ENCODE measurements around a stretch of chr5.

DNA sequence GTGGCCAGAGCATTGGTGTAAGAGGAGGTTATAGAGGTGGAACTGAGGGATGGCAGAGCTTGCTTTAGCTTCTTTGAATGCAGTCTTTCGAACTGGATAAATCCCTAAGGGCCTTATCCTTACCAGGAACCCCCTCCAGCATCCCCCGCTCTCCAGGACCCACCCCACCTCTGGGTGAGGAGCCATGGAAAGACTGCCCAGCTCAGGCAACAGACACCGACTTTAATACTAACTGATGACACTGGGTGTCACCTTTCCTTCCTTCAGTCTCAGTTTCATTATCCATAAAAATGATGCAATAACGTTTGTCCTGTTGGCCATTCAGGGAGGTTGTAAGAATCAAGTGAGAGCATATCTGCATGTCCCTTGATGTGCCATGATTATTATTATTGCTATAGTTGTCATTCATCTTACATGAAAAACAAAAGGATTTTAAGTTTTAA, 50.8 kb upstream of the CTNNA1 start:
- PRO-cap: no peak

DNA sequence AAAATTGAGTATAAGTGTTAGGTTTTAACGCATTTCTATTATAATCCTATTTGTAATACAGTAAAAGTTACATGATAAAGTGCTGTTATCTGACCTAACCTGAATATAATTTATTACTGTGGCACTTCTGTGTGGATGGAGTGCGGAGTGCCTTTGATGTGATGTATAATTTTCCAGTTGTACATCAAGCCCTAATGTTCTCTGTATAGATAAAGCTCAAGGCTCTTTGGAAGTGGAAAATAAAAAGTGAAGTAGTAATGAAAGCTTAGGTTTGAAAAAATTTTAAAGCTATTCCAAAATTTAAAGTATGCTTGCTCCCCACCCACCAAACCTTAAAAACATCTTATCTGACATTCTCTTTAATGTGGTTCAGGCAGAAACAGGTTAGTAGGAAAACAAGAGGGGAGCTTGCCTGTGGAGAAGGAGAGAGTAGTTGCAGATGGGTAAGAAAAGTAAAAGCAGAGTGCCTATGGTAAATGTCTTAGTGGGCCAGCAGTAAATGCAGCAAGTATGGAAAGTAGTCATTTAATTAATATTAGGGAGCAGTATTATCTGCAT, 4.1 kb downstream of the MATR3 start:
- PRO-cap: no peak

DNA sequence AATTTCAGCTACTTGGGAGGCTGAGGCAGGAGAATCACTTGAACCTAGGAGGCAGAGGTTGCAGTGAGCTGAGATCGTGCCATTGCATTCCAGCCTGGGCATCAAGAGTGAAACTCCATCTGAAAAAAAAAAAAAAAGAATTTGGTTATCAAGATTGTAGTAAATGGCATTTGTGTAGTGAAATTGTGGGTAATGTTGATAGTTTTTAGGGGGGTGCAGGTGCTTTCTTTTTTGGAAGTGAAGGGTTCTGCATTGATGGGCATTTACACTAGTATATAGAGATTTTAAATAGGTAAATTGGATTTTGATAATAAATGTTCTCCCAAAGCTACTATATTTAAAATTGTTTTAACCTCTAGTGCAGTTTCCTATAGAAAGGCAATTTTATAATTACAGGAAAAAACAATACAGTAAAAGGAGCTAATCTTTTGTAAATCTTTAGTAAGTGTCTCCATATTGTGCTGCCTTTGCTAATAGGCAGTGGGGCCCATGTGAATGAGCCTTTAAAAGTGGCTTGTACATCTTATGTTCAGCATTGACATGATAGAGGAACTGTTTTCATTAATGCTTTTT, 10.9 kb downstream of the MATR3 start:
- PRO-cap: no peak

DNA sequence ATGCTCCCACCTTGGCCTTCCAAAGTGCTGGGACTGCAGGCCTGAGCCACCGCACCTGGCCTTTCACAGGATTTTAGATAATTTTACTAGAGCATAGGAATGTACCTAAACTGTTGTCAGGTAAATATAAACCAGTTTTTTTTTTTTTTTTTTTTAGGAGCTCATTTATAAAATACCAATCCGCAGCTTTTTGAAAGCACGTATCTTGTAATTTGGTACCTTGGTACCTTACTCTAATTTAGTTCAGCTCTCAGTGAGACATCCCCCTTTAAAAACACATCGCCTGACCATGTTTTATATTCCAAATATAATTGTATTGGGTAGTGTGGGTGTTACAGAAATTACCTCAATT, 19.3 kb downstream of the MATR3 start:
- PRO-cap: no peak

DNA sequence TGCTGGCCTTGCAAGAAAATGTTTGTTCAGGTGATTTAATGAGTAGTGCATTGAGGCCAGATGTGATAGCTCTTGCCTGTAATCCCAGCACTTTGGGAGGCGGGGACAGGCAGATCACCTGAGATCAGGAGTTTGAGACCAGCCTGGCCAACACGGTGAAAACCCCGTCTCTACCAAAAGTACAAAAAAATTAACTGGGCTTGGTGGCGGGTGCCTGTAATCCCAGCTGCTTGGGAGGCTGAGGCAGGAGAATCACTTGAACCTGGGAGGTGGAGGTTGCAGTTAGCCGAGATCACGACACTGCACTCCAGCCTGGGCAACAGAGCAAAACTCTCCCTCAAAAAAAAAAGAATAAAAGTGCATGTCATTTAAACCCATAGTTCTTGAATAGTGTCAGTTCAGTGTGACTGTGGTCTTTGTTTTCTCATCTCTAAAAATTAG, 13.0 kb upstream of the PAIP2 start:
- PRO-cap: no peak

GRCh38 chr5:139415348-139415928, 11.5 kb upstream of the SPATA24 start:
- PRO-cap: no peak

GRCh38 chr5:139682747-139683241, 34.6 kb downstream of the CXXC5 start:
- PRO-cap: no peak

DNA sequence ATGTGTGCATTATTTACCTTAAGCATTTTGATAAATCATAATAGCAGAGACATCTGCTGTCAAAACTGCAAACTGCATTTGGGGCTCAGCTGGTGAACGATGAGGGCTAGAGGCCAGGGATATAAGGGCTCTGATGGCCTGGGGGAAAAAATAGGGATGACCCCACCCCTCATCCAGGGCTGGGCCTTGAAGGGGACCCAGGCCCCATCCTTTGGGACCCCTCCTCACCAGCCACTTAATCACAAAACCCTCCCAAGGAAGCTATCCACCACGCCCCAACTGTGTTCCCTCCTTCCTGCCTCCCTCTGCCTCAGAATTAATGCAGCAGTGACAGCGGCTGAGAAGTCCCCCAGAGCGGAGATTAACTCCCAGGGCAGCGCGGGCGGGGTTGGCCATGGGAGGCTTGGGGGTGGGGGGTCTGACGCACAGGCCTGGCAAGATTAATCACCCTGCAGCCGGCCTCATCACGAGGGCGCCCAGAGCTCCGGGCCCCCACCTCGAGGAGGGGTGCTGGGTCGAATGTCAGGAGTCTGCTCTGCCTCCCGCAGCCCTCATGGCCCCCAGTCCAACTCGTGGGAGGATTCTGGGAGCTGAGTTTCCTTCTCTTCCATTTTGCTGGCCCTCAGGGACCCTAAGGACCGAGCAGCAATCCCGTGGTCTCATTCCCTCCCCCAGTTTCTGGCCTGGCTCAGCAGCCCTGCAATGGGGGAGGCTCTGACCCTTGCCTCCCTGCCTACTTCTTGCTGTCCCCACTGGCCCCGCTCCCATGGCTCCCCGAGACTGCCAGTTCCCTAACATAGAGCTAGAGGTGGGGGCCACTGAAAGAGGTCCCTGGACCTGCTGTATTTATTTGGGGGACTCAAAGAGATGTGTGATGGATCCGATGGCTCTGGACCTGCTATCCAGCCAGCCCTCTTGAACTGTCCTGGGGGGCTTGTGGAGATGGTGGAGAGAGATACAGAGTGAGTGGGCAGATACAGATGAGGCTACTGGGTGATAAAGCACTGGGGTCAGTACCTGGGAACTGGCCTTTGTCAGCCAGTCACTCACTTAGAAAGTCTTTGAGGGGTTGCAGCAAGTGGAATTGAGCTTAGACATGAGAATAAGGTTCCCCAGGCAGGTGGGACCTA, 42.4 kb downstream of the CXXC5 start:
- PRO-cap: bidirectional peak, plus-strand start at position 492 of the sequence, minus-strand start at position 318 of the sequence

DNA sequence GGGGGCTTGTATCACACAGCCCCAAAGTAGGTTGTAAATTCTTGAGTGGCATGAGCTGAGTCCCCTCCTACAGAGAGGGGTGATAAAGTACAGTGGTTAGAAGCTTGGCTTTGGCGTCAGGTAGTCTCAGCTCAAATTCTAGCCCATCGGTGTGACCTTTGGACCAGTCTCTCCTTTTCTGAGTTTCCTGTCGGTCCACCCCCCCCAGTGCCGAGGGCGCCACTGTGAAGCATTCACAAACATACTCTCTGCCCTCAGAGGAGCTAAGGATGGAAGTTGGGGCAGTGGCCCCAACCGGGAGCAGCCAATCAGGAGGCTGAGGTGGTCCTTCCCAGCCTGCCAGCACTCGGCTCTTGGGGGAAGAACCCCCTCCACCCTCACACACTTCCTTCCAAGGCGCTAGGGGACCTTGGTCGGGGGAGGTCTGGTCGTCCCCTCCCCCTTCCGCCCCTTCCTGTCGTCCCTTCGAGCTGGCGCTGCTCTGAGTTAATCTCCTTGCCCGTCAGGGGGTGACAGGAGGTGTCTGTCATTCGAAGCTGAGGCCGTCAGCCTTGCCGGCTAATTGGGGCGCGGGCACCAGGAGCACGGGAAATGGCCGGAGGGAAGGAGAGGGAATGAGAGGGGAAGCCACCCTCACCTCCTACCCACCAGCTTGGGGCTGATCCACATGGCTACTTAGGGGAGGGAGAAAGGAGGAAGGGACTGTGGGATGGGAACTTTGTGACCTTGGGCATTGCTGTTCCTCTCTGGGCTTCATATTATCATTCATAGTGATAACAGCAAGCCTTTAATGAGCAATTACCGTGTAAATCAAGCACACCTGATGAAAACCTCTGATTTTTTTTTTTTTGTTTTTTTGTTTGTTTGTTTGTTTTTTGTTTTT, 53.1 kb downstream of the CXXC5 start:
- PRO-cap: no peak

GRCh38 chr5:139745795-139746836, 49.5 kb upstream of the PSD2 start:
- PRO-cap: unidirectional peak, plus-strand start at chr5:139746383

DNA sequence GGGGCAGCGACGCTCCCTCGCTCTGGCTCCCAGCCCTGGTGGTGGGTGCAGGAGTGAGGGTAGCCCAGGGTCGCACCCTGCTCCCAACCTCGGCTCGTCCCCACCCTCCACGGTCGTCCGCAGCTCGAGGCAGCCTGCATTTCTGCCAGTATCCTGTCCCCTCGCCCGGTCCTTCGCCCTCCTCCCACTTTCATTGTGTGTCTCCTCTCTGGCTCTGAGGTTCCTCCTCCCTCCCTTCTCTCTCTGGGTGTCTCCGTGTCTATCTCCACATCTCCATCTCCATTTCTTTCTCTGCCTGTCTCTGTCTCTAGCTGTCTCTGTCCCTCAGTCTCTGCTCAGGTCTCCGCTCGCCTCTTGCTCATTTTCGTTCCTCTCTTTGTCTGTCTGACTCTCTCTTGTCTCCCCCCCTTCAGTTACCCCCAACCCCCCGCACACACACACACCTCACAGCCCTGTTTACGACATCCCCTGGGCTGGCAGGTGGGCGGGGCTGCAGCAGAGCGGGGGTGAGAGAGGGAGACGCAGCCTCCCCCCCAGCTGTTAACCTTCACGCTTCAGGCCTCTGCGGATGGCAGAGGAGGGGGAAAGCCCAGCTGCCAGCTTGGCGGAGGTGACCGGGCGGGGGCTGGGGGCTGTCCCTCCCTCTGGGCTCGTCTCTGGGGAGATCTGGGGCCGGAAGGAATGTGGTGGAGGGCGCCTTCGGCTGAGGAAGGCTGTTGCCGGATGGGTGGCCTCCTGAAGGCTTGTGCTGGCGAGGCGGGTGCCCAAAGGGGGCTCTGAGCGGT, 48.6 kb upstream of the PSD2 start:
- PRO-cap: no peak

DNA sequence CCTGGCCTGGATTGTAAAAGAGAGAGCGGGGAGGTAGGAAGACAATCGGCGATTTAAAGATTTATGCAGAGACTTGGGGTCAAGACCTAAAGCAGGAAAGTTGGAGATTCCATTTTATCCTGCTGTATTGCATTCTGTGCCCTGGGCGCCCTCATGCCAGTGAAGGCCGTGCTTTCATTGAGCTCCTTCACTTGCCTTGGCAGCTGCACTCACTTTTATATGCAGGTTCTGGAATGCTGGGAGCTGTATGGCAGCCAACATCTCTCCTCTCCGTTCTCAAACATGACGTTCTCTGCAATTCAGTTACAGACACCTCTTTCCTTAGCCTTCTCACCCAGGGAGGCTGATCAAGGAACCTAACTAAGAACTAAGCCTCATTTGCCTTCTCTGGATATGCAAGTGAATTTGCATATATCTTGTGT, 29.4 kb upstream of the PURA start:
- PRO-cap: no peak

DNA sequence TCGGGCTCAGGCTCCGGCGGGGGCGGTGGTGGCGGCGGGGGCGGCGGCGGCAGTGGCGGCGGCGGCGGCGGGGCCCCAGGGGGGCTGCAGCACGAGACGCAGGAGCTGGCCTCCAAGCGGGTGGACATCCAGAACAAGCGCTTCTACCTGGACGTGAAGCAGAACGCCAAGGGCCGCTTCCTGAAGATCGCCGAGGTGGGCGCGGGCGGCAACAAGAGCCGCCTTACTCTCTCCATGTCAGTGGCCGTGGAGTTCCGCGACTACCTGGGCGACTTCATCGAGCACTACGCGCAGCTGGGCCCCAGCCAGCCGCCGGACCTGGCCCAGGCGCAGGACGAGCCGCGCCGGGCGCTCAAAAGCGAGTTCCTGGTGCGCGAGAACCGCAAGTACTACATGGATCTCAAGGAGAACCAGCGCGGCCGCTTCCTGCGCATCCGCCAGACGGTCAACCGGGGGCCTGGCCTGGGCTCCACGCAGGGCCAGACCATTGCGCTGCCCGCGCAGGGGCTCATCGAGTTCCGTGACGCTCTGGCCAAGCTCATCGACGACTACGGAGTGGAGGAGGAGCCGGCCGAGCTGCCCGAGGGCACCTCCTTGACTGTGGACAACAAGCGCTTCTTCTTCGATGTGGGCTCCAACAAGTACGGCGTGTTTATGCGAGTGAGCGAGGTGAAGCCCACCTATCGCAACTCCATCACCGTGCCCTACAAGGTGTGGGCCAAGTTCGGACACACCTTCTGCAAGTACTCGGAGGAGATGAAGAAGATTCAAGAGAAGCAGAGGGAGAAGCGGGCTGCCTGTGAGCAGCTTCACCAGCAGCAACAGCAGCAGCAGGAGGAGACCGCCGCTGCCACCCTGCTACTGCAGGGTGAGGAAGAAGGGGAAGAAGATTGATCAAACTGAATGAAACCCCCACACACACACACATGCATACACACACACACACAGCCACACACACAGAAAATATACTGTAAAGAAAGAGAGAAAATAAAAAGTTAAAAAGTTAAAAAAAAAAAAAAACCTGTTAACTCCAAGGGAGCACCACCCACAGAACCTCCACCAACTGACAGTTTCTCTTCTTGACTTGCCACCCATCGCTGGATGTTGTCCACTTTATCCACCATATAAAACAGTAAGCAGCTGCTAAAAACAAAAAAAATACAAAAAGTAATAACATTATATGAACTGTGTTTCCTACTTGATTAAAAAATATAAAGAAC, 758 bp downstream of the PURA start:
- PRO-cap: bidirectional peak, plus-strand start at position 355 of the sequence, minus-strand start at position 391 of the sequence; bidirectional peak, plus-strand start at position 619 of the sequence, minus-strand start at position 443 of the sequence; unidirectional peak, minus-strand start at position 863 of the sequence

- PRO-cap: bidirectional peak, plus-strand start at chr5:140228545, minus-strand start at chr5:140228534; unidirectional peak, minus-strand start at chr5:140228834
Observed at GRCh38 chr5:140228074-140229032, 53.4 kb downstream of the CYSTM1 start.

DNA sequence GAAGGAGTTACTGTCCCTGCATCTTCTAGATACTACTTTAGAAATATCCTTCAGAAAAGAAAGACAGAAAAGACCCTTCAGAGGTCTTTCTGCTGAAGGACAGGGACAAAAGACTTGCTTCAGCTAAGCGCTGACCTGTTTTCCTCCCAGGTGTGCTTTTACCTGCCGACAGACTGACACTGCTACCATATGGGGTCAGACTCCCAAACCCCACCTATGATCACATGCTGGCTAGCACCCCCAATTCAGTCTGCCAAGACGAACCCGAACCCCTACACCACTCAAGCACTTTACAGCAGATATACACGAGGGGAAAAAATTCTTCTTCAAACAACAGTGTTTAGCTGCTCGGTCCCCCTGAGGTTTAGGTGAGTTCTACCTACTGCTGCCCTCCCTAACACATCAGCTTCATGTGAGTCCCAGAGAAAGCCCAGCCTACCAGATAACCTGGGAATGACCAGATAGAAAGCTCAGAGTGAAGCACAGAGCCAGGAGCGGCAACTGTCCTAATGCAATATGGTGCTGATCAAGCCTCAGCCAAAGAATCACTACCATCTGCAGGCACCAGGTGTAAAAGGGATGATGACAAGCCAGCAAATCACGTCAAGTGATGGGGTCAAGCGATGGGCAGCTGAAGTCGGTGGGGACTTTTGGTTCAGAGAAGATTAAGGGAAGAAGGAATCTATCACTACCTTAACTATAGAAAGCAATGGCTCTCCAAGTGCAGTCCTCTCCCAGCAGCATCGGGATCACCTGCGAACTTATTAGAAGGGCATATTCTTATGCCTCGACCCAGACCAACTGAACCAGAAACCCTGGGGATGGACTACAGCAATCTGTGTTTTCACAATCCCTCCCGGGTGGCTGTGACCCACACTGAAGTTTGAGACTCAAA, 49.5 kb downstream of the PFDN1 start:
- PRO-cap: no peak

DNA sequence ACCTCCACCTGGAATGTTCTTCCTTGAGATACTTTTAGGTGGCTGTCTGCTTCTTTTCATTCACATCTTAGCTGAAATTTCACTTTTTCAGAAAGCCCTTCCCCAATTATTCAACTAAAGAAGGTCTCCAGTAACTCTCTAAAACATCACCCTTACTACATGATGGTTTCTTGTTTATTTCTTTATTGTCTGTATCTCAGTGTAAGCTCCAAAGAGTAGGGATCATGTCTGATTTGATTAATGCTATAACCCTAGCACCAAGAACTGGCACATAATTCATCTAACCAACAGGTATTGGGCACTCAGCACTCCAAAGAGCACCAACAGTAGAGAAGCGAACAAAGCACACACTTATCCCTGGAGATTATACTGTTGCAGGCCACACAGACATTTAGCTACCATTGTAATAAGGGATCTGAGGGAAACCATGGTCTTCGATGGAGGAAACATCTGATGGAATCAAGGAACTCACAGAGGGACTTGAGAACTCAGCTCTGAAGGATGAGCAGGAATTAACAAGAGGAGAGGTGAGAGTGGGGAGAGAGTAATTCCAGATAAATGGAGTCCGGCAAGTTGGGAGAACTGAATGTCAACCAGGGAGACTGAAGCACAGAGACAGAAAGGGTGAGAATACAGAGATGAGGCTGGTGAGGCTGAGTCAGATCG, 45.3 kb downstream of the PFDN1 start:
- PRO-cap: no peak

- PRO-cap: bidirectional peak, plus-strand start at chr5:140402636, minus-strand start at chr5:140402528
Observed at GRCh38 chr5:140402395-140403017, 873 bp downstream of the ANKHD1 start.

DNA sequence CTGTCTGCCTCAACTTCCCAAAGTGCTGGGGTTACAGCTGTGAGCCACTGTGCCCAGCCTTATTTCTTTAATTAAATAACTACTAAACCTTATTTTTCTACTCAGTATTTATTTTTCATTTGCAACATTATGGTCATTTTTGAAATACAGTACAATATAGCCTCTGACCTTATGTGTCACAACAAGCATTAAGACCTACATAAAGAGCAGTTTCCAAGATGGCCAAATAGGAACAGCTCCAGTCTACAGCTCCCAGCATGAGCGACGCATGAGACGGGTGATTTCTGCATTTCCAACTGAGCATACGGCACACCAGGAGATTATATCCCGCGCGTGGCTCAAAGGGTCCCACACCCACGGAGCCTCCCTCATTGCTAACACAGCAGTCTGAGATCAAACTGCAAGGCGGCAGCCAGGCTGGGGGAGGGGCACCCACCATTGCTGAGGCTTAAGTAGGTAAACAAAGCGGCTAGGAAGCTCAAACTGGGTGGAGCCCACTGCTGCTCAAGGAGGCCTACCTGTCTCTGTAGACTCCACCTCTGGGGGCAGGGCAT, 50.2 kb downstream of the ANKHD1 start:
- PRO-cap: no peak

DNA sequence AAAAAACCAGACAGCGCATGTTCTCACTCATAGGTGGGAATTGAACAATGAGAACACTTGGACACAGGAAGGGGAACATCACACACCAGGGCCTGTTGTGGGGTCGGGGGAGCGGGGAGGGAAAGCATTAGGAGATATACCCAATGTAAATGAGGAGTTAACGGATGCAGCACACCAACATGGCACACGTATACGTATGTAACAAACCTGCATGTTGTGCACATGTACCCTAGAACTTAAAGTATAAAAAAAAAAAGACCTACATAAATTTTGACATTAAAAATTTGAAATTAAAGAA, 55.9 kb downstream of the ANKHD1 start:
- PRO-cap: no peak

DNA sequence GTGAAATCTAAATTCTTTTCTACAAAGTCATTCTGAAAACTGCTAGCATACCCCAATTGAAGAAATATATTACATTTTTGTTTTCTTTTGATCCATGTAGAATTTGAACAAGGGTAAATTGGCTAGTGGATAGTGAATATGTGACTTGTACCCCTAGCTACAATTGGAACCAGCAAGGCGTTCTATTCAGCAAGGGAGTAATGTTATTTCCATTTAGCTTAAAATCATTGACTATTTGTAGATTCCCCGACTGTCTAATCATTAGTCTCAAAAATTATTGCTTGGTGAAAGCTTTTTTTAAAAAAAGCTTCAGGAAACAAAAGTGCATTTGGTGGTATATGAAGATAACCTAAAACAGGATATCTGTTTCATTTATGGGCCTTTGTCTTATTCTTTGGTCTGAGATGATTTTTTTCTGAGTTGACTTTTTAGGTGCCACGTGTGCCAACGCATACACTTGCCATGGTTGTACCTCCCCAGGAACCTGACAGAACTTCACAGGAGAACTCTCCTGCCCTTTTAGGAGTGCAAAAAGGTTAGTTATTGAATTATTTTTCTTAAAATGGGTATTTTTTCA, 60.8 kb upstream of the EIF4EBP3 start:
- PRO-cap: no peak

Data from mucosa of descending colon (tissue), 1 donor.